CMK (cell line): ENCODE data around the genes GTSF1L and TTPAL.

DNA sequence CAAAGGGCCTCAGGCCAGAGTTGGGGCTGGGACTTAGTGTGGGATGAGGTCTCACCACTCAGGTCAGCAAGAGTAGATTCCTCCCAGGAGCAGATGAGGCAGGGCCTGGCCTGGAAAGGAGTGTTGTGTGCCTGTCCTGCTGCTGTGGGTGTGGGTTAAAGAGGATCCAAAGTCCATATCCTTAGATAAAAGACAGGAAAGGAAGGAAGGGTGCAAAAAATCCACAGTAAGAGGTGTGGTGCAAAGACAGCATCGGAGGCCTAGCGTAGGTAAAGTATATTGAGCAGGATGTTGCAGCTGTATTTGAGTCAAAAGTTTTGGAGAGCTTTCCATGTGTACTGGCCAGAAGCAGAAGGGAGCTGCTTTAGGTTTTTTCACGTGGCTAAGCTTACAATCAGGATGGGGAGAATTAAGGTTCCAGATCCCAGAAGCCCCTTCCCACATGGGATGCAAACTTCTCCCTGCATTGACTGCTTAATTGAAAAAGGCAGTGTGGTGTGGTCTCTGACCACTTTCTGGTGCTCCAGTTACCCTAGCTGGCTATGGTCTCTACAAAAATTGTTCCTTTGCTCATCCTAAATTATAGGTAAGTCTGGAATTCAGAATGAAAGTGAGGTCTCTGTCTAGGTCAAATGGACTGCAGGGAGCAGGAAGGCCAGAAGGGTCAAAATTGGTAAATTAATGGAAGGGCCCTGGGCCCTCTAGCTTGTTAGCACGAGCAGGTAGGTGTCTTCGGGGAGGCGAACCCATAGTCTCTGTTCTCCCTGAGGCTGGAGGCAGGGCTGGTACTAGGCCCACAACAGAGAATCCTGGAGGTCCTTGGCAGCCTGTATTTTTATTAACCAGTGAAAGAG lies 12.6 kb upstream of the PLCG1 start:
- RRBS, result no CpG with 5 or more reads among the region's 6 CpGs

- RRBS, result 5% methylated on average over 1 of the region's 15 CpGs
These were observed 673 bp downstream of the PLCG1 start for GRCh38 chr20:41138030-41138402.

DNA sequence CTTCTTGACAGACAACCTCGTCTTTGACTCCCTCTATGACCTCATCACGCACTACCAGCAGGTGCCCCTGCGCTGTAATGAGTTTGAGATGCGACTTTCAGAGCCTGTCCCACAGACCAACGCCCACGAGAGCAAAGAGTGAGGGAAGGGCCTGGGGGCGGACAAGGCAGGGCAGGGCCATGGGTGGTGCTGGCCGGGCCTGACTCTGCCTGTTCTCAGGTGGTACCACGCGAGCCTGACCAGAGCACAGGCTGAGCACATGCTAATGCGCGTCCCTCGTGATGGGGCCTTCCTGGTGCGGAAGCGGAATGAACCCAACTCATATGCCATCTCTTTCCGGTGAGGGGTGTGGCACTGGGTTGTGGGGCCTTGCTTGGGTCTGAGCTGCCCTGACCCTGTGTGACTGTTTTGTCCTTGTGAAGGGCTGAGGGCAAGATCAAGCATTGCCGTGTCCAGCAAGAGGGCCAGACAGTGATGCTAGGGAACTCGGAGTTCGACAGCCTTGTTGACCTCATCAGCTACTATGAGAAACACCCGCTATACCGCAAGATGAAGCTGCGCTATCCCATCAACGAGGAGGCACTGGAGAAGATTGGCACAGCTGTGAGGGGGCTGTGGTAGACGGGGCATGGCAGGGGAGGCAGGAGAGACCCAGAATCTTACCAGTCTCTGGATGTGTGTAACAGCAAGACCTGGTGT lies 29.1 kb downstream of the PLCG1 start:
- RRBS, result no CpG with 5 or more reads among the region's 24 CpGs

GRCh38 chr20:41183169-41184012 lies 46.0 kb downstream of the PLCG1 start:
- RRBS, result no CpG with 5 or more reads among the region's 9 CpGs

DNA sequence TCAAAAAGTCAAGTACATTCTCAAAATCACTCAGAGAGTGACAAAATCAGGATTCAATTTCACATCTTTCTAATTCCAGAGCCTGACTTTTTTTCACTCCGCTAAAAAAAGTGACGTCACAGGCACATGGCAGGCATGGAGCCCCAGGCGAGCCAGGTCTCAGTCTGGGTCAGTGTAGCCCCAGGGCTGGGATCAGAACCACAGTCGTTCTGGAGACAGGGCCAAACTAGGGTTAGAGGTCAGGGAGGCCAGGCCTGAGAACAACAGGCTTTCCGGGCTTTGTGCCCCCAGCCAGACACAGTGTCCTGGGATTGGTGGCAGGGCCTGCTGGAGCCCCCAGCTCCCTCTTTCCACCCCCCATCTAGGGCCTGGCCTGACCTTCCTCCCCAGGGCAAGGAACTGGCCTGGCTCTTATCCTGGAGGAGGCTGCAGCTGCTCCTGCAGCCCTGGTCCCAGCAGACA lies 26.2 kb upstream of the EMILIN3 start:
- RRBS, result no CpG with 5 or more reads among the region's 5 CpGs

DNA sequence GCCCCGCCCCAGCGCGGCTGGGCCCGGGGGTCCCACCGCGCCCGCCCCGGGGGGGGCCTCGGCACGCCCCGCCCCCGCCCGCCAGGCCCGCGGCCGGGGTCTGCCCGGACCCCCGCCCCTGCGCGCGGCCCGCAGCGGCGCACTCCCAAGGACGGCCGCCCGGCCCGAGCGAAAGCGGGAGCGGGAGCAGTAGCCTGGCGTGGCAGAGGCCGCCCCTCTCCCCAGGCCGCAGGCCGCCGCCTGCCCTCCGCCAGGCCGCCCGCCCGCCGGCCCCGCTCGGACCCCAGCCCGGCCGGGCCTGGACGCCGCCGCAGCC lies 319 bp downstream of the CHD6 start:
- RRBS, result 1% methylated on average over 27 of the region's 48 CpGs

GRCh38 chr20:41715431-41716013 lies 97.3 kb upstream of the CHD6 start:
- RRBS, result no CpG with 5 or more reads among the region's 2 CpGs

GRCh38 chr20:43465948-43466869 lies 8.5 kb downstream of the SRSF6 start:
- RRBS, result no CpG with 5 or more reads among the region's 9 CpGs

DNA sequence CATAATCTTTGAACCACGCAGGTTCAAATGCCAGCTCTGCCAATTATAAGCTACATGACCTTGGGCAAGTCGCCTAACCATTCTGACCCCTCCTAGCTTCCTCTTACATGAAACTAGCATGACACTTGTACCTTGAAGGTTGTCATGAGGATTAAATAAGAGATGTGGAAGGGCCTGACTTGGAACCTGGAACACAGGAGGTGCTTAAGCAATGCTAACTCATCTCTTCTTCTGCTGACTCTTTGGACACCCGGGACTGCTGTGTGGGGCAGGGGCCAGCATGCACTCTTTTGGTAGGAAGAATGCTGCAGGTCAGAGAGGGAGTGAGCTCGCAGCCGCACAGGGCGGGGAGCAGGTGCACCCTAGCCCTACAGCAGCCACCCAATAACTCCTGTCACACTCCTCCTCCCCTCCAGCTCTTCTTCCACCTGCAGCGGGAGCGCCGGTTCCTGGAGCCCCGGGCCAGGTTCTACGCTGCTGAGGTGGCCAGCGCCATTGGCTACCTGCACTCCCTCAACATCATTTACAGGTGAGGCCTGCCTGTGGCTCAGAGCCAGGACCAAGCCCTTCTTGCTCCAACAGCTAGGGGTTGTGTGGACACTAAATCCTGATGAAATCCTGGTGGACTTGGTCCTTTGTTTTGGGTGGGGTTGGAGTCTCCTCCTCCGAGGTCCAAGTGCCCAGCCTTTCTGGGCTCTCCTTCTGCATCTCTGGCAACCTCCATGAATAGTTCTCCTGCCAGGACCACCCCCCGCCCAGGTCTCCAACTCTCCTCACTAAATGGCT lies 11.6 kb downstream of the SGK2 start:
- RRBS, result no CpG with 5 or more reads among the region's 14 CpGs

- RRBS, result no CpG with 5 or more reads among the region's 6 CpGs
These were observed at the start of gene GTSF1L for GRCh38 chr20:43726654-43727146. GTSF1L (minus strand) TSS chr20:43727002.

DNA sequence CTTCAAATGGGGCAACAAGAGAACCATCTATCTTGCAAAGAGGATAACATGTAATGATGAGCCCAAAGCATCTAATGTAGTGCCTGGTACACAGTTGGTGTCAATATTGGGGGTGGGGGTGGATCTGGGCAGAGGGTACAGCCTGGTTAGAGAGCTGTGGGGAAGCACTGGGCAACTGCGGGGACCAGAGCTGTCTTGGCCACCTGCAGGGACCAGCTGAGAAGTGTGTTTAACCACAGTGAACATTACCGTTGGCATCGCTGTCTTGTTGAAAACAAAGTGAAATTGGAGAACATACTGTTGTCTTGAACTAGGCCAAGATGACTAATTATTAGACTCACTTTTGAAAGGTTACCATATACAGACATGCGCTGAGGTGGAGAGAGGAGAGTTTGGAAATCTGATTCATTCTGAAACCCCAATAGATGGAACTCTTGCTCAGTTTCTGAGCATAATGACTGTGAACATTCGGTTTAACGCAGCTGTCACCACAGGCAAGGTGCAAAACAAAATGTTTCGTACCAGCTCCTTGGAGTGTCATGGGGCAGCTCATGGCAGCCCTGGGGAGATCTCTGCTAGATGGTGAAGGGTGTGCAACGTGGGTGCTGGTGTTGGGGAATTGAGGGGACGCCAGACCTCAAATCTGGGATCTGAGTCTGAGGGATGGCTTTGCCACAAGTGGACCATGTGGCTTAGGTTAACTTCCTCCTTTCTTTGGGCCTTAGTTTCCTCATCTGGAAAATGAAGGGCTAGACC lies 24.4 kb upstream of the GTSF1L start:
- RRBS, result no CpG with 5 or more reads among the region's 9 CpGs

- RRBS, result no CpG with 5 or more reads among the region's 1 CpG
These were observed 18.0 kb downstream of the JPH2 start for GRCh38 chr20:44169051-44169250.

DNA sequence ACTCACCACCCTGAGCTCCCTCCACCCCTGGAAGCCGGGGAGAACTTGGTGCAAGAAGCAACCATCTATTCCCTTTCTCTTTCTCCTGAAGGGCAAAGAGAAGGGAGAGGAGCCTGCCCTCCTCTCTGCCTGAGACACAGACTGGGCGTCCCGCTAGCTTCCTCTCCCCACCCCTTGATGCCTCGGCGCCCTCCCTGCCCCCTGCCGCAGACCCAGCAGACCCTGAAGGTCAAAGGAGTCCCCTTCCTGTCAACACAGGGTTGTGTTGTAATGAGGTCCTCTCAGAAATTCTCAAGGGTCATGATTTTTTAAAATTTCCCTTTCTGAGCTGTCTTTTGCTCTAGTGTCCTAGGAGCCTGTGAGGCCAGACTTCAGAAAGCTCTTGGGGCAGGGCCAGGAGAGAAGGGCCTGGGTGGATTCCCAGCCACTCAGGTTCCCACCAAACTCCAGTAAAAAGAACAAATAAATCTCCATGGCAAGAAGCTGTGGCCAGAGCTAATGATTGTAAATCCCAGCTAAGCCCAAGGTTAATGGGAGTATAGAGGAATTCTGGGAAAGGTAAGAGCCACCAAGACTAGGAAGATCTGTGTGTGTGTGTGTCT lies 922 bp upstream of the JPH2 start:
- RRBS, result no CpG with 5 or more reads among the region's 6 CpGs

GRCh38 chr20:44211582-44212146 lies 1.1 kb upstream of the OSER1 start:
- RRBS, result no CpG with 5 or more reads among the region's 13 CpGs

- RRBS, result no CpG with 5 or more reads among the region's 2 CpGs
These were observed 278 bp upstream of the R3HDML start for GRCh38 chr20:44336647-44336882.

GRCh38 chr20:44388377-44389543 lies 33.3 kb downstream of the HNF4A start:
- RRBS, result 4% methylated on average over 7 of the region's 43 CpGs

GRCh38 chr20:44456954-44457548 lies 18.6 kb upstream of the TTPAL start:
- RRBS, result no CpG with 5 or more reads among the region's 8 CpGs

GRCh38 chr20:44471281-44471987 lies 4.2 kb upstream of the TTPAL start:
- RRBS, result no CpG with 5 or more reads among the region's 9 CpGs

DNA sequence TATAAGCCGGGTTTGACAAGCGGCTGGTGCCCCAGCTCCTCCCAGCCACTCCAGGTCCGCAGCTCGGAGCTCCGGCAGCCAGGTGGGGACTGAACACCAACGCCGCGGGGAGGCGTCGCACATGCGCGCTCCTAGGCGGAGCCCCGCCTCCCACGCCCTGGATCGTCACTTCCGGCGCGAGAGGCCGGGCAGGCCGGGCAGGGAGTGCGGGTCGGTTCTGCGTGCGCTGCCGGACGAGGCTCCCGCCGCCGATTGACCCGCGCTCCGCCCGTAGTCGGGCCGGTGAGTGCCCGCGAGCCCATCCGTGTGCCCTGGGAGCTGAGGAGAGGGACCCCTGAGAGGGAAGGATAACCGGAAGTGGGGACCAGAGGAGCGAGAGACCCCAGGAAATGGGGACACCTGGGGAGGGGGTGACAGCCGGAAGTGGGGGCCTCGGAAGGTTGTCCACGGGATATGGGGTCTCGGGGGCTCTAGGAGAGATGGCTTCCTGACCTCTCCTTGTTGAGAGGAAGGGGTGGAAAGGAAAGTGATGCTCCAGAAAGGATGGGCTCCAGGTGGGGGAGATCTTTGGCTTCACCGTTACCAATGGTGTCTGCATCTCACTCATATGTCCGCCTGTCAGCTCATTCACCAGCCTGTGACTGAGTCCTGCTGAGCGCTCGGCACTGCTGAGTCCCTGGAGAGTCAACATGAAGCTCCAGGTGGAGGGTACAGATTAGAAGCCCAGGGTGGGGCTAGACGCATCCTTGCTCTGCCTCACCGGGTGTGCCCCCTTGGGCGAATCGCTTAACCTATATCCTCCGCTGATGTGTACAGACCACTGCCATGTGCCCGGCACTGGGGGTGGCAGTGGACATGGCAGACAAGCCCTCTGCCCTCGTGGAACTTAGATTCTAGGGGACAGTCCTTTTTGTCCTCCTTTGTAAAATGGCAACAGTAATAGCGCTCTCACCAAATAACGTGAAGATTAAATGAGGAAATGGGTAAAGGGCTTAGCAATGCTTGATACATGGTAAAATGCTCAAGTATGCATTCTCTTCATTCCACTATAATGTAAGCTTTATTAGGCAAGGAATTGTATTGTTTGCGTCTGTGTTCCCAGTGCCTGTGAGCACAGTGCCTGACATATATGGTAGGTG lies at the start of gene TTPAL:
TSS of gene TTPAL (plus strand) at position 165 of the 1,139 bp plus-strand sequence.
- RRBS, result 2% methylated on average over 38 of the region's 59 CpGs

DNA sequence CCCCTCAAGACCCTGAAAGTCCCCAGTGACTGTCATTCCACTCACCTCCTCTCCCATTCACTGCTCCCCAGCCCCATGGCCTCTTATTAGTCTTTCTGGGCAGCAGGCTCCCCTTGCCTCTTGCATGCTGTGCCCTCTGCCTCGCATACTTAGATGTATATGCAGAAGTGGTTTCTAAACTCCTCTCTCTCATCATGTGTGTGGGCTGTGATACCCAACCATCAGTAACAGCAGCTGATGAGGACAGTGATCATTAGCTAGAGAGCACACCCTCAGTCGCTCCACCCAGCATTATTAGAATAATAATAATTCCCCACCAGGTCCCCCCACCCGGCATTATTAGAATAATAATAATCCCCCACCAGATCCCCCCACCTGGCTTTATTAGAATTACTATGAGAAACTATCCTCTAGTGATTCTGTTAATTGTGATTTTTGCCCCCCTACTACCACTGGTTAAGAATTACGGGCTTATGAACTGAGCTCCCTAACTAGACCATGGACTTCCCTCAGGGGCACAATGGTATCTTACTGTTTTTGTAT lies 14.6 kb downstream of the PKIG start:
- RRBS, result no CpG with 5 or more reads among the region's 4 CpGs